Measurements from ENCODE around the genes CT45A7, SLC9A6, ADGRG4, GPR101, SPANXN3 and CXorf51B.

DNA sequence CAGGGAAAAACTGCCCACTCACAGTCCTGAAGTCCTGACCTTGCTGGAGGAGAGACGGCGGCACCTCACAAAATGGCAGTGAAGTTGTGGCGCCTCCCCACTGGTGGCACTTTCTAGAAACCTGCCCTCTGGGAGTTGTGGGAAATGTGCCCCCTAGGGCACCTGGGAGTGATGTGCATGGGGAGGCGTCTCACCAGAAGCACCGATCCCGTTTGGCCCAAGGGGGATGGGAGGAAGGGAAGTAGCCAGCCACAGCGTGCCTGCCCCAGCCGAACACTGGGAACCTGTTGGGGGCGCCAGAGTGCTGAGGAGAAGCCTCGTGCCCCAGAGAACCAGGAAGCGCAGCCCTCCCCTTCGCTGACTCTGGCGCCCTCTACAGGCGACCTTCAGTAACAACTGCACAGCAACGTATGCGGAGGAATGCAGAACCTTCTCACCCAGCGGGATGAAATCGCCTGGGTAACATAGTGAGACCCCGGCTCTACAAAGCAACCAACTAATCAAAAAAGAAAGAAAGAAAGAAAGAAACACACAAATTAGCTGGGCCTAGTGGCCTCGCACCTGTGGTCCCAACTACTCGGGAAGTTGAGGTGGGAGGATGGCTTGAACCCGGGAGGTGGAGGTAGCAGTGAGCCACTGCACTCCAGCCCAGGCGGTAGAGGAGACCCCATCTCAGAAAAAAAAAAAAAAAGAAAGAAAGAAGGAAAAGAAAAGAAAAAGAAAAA is at the start of gene CT45A7:
CT45A7 (minus strand) TSS at position 278 of the 725 bp plus-strand sequence.
- PRO-cap, result no peak

DNA sequence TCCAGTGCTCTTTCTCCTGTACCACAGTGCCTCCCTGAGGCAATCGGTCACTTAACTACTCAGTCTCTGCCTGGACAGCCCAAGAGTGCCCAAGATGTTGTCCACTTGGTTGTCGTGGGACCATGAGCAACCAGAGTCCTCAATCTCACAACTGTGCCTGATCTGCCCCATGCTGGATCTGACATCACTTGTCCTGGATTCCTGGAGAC is 745 bp downstream of the MMGT1 start:
- PRO-cap, result no peak

- PRO-cap, result bidirectional peak, plus-strand start at chrX:135985480, minus-strand start at chrX:135985374
Measured at GRCh38 chrX:135985042-135986075, at the start of gene SLC9A6. Gene SLC9A6, plus strand, starts transcription at chrX:135985435.

DNA sequence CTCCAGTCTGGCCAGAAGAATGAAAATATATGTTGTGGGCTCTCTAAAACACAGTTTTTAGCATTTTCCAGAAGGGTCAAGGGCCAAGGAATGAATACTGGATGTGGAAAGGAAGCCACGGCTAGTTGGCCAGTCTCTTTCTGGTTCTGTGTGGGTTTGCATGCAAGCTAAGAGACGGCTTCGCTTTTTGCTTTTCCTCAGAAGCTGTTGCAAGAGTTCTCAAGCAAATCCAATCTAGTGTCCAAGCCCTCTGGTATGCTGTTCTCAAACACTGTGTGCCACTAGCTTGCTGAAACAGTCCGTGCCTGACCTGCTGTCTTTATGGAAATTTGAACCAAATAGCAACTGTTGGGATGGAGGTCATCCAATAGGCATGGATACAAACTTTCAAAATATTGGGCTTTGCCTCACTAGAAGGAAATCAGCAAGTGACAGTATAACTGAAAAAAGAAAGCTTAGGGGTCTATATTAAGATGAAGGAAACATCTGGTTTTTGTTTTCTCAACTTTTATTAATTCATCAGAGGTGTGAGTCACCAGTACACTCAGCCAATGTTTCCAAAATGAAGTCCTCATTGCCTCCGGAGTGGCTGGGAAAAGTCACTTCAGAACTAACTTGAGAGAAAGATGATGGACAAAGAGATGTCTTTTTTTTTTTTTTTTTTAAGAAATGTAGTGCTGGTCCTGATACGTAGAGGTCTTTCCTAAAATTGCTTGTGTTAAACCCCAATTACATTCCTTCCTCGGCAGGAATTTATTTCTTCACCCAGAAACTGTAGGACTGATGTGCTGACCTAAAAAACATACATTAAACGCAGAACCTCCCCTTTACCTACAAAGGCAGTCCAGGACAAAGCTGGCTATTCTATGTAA is 70.6 kb downstream of the SLC9A6 start:
- PRO-cap, result no peak

GRCh38 chrX:136143713-136144322 is 53.0 kb upstream of the FHL1 start:
- PRO-cap, result no peak

- PRO-cap, result no peak
Measured at GRCh38 chrX:136197670-136198153, 865 bp downstream of the FHL1 start.

DNA sequence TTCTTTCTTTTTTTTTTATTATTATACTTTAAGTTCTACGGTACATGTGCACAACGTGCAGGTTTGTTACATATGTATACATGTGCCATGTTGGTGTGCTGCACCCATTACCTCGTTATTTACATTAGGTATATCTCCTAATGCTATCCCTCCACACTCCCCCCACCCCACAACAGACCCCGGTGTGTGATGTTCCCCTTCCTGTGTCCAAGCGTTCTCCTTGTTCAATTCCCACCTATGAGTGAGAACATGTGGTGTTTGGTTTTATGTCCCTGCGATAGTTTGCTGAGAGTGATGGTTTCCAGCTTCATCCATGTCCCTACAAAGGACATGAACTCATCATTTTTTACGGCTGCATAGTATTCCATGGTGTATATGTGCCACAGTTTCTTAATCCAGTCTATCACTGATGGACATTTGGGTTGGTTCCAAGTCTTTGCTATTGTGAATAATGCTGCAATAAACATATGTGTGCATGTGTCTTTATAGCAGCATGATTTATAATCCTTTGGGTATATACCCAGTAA is at the start of gene ADGRG4:
ADGRG4 (plus strand) TSS at position 384 of the 527 bp plus-strand sequence.
- PRO-cap, result no peak

DNA sequence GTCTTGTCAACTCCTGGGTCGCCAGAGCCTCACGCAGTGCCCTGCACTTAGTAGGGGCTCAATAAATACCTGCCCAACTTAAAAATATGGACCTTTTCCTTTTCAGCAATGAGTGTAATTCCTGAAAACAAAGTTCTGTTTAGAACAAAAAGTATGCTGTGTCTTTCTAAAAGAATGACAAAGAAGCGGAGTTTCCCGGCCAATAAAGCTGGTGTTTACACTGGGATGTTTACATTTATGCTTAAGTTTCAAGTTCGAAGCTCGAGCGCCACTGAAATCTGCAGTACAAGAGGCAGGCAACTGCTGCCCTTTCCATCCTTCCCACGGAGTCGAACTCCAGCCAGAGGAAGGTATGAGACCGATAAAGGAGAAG is 1.1 kb upstream of the HTATSF1 start:
- PRO-cap, result no peak

DNA sequence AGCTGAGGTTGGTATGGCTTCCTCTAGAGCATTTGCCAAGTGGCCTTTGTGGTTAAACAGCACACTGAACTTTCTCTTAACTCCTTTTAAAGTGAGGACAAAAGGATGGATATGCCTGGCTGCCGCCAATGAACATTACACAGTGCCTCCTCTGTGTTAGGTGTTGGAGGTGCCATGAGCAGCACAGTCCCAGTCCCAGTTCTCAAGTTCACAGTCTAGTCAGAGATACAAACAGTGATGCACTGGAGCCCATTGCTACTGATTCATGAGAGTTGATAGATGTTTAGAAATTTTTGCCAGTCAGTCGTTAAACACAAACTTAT is 54.5 kb downstream of the VGLL1 start:
- PRO-cap, result no peak

- PRO-cap, result no peak
Measured at GRCh38 chrX:136666038-136667260, 18.5 kb downstream of the CD40LG start.

DNA sequence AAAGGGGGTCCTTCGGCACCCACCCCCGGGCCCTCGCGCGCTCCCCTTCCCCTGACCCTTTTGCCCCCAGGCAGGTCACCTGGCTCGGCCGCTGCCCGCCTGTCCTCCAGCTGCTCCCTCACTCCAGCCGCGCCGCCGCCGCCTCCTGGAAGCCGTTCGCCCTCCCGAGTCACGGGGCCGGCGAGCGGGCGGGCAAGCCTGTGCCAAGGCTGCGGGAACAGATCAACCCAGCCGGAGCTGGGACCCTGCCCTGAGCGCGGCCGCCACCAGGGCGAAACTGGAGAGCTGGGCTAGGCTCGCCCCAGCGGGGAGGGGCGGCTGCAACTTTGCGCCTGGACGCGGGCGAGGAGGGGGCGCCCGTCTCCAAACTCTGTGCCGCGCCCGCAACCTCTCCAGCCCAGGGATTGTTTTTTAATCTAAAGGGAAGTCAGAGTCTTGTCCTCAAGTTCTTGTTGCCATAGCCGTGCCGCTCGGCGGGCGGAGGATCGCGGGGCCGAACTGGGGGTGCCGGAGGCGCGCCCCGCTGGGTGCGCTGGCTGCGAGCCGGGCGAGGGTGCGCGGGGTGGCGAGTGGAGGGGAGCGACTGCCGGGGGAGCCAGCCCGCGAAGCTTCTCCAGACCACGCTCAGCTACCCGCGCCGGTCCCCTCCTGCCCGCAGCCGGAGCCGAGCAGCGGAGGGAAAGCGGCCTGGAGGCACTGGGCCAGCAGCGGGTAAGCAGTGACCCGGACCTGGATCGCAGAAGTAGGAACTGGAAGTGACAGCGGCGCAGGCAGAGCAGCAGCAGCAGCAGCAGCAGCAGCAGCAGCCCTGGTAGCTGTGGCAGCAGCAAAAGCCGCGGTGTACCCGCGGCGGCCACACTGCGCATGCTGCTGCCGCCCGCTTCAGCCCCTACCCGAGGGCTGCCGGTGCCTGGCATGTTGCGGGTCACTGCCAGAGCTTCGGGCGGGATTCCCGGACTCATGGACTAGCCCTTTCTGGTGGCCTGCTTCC is 13.4 kb downstream of the ARHGEF6 start:
- PRO-cap, result bidirectional peak, plus-strand start at position 826 of the sequence, minus-strand start at position 666 of the sequence

DNA sequence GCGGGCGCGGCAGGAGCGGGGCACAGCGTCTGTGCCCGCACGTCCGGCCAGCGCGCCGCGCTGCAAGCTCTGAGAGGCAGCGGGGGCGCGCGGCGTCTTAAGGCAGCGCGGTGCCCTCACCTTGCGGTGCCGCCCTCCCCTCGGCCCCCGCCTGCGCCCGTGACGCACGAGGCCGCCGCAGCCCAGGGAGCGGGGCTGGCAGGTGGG is at the start of gene GPR101:
GPR101 (minus strand) TSS at position 71 of the 207 bp plus-strand sequence.
- PRO-cap, result no peak

GRCh38 chrX:138001290-138001489 is 435.3 kb downstream of the ZIC3 start:
- PRO-cap, result no peak

DNA sequence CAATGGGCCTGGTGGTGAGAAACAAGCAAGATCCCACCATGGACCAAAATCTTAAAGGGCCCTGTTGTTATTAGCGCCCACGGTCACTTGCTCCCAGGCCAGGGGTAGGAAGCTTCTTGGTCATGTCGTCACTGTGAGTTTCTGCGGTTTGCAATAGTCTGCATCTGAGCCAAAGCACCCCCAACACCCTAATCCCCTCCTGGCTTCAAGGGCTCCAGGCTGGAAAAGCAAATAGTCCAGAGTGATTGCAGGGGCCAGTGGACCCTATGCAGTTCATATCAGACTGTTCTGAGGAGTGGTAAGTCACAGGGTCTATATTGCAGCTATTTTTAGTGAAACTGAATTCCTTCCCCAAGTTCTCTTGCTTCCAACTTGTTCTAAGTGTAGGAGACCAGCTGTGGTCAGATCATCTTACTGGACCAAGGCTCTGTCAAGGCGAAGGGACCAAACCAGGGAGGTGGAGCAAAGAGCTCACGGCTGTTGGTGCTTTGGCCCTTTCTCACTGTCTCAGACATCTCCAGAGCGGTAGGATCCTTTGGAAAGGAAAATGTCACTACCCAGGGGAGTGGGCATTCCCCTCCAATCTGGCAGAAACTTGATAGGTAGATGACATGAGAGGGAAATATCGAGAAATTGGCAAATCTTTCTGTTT is 307.8 kb upstream of the F9 start:
- PRO-cap, result no peak

- PRO-cap, result no peak
Measured at GRCh38 chrX:139297888-139298135, 232.7 kb upstream of the F9 start.

DNA sequence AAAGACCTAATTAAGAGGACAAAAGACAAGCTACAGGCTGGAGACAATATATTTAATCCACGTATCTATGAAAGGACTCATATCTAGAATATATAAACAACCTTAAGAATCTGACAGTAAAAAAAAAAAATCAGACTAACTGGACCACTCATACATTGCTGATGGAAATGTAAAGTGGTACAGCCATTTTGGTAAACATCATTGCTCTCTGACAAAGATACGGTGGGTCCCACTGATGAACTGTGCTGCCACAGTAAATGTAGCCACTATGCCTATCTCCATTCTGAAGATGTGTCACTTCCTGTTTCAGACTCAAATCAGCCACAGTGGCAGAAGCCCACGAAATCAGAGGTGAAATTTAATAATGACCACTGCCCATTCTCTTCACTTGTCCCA is 304 bp upstream of the F9 start:
- PRO-cap, result no peak

DNA sequence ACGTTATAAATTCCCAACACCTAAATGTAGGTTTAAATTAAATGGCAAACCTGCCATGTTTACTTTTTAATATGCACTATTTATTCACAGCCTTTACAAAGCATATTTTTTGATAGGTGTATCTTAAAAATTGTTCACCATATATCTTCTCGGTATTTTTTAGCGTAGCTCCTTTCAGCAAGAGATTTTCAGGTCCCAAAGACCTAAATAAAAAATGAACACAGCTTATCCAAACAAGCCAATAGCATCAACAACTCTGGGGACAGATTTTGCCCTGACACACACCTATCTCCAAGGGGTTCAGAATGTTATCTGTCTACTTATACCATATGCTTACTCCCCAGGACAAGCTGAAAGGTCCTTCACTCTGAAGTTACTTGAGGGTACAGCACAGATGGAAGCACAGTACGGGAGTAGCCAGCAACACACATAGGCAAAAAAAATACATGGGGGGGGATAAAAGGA is 90.6 kb upstream of the MCF2 start:
- PRO-cap, result no peak

DNA sequence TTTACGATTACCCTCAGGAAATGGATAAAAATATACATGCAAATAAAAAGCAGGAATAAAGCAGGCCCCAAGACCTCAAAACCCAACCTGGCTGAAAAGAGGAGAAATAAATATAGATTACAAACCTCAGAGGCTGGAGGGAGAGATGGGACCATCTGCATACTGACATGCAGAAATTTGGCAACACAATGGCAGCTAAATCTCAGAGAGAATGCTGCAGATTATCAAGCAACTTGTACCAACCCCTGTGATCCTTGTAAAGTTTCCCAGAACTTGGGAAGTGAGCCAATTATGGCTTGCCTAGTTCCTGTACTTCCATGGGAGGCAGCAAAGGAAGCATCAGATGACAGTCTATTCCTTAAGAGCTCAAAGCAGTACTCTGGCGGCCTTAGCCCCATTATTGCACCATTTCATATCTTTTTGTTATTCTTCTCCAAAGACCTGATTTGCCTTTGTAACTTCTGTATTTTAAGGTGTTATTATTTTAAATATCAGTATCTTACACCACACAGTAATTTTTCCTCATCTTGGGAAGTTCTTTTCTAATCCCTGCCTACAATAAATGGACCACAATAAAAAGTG is 100.7 kb downstream of the ATP11C start:
- PRO-cap, result no peak

GRCh38 chrX:143517383-143517583 is at the start of gene SPANXN3:
Gene SPANXN3, minus strand, starts transcription at chrX:143517475.
- PRO-cap, result no peak

GRCh38 chrX:146809522-146809827 is at the start of gene CXorf51B:
Gene CXorf51B, plus strand, starts transcription at chrX:146809771.
- PRO-cap, result no peak

All from trachea (tissue), 1 donor.